Mucosa of descending colon (tissue), 1 donor: ENCODE measurements around a stretch of chr13.

DNA sequence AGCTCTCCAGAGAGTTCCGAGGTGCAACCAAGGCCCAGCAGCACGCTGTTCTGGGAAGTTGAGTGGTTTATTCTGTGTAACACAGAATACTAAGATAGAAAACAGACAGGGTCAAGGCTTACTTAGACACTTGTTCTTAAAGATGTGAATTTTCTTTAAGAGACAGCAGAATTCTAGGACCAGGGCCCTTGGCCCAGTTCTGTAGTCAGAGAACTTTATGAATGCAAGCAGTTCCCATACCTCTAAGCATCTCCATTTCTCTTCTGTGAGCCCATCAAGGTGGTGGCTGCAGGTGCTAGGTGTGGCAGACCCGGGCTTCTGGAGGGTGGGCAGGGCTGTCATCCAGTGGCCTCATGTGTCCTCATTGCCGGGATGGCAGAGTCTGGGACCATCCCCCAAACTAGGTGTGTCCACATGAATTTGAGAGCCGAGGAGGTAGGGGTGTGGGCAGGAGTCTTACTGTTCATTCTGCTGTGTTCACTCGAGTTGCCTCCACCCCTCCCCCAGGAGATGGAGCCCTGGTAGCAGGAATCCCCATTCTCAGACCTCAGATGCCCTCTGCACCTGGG lies 22.2 kb downstream of the NAXD start:
- PRO-cap: no peak

GRCh38 chr13:110811089-110811703 lies 97.7 kb downstream of the ING1 start:
- PRO-cap: no peak

DNA sequence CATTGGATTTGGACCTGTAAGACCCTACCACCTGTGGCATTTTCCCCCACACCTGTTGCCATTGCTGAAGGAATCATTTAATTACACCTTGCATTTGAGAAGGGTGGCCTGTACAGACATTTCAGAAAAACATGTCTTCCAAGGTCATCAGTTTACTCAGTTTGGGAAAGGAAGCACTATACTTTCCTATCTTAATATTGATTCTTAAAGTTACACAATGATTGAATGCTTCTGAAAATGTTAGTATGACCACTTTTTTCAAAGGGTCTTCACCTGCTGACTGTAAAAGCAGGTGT lies 28.3 kb downstream of the ANKRD10 start:
- PRO-cap: no peak

GRCh38 chr13:111083169-111083747 lies 31.9 kb upstream of the ARHGEF7 start:
- PRO-cap: no peak

- PRO-cap: no peak
These were observed 89.7 kb downstream of the ARHGEF7 start for GRCh38 chr13:111204389-111205593.

DNA sequence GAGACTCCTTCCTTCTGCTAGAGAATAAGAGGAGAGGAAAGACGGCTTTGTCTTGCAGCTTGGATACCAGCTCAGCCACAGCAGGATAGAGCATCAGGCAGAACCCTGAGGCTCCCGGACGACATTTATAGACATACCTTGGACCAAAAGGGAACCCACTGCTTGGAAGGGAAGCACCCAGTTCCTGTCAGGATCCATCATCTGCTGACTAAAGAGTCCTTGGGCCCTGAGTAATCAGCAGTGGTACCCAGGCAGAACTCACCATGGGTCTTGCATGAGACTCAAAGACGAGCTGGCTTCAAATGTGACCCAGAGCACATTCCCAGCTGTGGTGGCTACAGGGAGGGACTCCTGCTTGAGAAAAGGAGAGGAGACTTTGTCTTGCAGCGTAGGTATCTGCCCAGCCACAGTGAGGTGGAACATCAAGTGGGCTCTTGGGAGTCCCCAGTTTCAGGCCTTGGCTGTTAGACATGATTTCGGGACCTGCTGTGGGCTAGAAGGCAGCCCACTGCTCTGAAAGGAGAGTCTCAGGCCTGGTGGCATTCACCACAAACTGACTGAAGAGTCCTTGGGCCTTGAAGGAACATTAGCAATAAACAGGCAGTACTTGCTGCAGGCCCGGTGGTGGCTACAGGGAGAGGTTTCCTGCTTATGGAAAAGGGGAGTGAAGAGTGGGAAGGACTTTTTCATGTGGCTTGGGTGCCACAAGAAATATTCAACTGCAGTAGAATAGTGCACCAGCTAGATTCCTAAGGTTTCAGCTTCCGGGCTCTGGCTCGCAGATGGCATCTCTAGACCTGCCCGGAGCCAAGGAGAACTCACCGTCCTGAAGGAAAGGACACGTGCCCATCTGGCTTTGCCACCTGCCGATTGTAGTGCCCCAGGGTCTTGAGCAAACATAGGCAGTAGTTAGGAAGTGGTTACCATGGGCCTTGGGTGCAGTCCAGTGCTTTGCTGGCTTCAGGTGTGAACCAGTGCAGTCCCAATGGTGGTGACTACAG lies 61.8 kb upstream of the TEX29 start:
- PRO-cap: no peak

DNA sequence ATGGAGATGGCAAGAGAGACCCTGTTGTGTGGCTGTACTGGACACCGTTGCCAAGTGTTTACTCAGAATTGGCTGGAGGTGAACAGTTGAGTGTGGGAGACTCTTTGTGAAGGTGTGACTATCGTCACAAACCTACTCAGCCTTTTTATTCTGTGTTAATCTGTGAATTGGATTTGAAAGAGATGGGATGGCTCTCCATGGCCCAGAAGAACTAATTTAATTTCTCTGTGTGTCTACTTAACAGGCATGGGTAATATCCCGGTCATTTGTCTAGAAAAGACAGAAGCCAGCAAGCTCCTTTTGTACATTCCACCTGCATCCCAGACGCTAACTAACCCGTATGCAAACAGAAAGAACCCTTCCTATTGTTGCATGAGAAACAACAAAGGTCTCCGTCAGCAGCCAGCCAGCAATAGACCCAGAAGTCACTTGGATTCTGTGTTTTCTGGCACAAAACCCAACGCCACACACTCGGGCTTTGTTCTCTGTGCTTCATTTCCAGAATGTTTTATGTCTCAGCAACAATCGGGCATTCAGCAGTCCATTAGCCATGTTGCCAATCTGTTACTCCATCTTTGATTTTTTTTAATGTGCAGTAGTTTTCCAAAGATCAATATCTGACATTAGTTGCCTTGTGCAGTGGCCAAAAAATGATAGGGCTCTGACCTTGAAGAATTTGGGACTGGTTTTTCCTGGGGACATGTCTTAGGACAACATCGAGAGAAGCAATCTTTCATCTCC lies 130.4 kb downstream of the TEX29 start:
- PRO-cap: no peak

DNA sequence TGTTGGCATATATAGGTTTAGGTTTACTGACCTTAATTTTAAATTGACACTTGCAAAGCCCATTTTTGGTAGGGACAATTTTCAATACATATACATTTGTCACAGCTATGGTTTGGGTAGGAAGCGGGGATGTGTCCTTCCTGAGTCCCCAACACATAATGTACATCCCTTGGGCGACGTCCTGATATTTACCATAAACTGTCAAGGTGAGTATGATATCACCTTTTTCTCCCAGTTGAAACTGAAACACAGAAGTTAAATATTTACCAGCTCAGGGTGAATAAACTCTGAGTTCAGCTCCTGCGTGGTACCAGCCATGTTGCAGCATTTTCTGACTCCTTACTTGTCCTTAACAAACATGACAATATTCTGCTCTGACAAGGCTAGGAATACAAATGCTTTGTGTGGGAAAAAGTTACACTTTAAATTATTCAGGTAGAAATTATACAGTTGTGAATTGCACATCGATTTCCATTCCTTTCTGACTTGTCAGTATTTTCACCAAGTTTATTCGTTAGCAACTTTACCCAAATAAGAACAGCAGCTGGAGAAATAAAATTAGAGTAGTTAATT lies 294.2 kb downstream of the TEX29 start:
- PRO-cap: no peak

DNA sequence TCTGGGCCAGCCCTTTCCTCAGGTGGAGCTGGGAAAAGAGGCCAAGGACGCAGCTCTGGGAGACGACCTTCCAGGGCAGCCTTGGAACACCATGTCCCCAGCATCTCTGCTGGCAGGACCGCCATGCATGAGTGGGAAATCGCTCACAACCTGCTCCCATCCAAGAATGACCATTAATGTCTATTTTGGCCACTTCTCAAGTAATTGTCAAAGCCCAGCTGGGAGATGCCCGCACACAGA lies 321.9 kb downstream of the TEX29 start:
- PRO-cap: no peak

GRCh38 chr13:112072308-112072991 lies 5.5 kb downstream of the SOX1 start:
- PRO-cap: no peak

GRCh38 chr13:112473797-112474218 lies 97.7 kb downstream of the SPACA7 start:
- PRO-cap: no peak

DNA sequence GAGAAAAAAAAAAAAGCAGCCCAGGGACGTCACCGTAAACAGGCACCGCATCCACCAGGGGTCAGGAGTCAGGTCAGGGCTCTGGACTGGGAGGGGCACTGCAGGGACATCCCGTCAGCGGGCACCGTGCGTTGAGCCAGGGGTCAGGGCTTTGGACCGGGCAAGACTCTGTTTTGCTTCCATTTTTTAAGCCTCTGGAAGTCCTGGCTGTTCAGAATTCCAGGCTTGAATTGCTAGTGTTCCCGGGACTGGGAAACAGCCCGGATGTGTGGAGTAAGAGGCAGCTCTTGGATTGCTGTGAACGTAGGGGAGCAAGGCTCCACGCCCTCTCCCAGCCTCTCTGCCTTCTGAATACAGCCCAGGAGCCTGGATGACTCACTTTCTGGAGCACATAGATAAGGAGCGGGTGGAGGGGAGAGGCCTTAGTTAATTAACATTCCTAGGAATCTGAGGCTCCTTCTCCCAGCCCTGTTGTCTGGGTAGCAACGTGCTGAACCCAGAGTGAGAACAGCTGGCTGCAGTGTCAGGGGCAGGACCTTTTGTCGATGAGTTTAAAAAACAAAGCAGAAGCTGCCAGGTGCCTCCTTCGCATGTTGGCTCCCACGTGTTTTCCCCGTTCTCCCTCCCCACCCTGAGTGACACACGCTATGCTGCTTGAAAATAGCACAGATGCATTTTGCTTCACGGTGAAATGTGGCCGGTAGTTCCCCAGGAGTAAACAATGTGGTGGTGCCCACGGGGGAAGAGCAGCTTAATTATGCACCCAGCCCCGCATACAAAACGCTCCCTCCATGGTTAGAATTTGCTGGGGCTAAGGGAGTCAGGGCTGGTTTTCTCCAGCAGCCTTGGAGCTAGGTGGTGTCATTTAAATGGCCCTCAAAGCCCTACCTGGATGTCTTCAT lies 21.9 kb downstream of the ATP11A start:
- PRO-cap: no peak

GRCh38 chr13:112768186-112768500 lies 78.3 kb downstream of the ATP11A start:
- PRO-cap: no peak

- PRO-cap: no peak
These were observed 137.8 kb upstream of the MCF2L start for GRCh38 chr13:112831214-112831584.

GRCh38 chr13:112956331-112957278 lies 12.4 kb upstream of the MCF2L start:
- PRO-cap: no peak

DNA sequence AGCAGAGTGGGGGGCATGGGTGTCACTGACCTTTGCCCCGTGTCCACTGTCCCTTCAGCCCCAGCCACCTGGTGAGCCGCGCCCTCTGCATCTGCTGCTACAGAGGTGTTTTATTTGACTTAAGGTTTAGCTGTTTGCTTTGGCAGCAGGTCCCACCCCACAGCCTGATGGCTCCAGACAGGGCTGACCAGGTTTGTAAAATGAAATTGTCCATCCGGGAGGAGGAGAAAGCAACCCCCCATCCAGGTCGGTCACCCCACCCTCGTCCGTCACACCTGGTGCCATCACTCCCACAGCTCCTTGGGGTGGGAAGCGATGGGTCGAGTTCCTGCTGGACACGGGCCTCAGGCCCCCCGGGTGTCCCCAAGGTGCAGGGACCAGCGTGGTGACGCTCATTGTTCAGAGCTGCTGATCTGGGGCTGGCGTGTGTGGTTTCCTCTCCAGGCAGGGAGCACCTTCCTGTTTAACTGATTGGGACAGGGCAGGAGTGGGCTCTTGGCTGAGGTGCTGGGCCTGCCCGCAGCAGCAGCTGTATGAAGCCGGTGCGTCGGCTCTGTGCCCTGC lies 28.5 kb downstream of the MCF2L start:
- PRO-cap: bidirectional peak, plus-strand start at position 295 of the sequence, minus-strand start at position 93 of the sequence

- PRO-cap: no peak
These were observed 55.8 kb upstream of the F7 start for GRCh38 chr13:113049572-113050453.

- PRO-cap: no peak
These were observed 7.6 kb upstream of the F7 start for GRCh38 chr13:113097921-113098425.

DNA sequence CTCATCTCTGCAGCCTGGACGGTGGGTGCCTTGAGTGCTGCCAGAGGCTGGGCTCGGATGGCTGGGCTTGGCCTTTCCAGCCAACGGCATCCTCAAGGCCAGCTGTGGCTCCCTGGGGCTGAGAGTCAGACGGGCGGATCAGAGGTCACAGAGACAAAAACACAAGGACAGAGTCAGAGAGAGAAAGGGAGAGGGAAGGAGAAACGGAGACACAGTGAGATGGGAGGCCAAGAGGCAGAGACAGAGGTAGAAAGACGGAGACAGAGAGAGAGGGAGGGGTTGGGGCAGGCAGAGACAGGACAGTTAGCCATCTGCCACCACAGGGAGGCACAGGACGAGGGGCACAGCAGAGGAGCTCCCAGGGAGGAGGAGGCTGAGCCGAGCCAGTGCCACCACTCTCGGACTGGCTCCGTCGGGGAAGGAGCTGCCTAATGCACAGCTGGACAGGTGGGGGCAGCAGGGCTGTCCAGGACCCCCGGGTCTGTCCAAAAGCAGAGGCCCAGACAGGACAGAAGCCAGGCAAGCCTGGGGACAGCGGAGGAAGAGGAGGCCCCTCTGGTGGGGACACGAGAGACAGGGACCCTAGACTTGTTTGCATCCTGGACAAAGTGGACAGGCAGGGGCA lies 512 bp downstream of the F10 start:
- PRO-cap: no peak

- PRO-cap: no peak
These were observed 19.6 kb downstream of the PROZ start for GRCh38 chr13:113177926-113178636.